Endothelial cell of umbilical vein (primary cell): ENCODE results near the genes GDA, ZFAND5 and ALDH1A1.

- PRO-cap: no peak
CAGE:
- cytosol, long polyA minus RNA: no peak
- cytosol, long polyA plus RNA: no peak
- long polyA plus RNA: no peak
- nucleus, long polyA minus RNA: no peak
- nucleus, long polyA plus RNA: no peak
Measured at GRCh38 chr9:72128549-72128939, 20.7 kb upstream of the GDA start.

DNA sequence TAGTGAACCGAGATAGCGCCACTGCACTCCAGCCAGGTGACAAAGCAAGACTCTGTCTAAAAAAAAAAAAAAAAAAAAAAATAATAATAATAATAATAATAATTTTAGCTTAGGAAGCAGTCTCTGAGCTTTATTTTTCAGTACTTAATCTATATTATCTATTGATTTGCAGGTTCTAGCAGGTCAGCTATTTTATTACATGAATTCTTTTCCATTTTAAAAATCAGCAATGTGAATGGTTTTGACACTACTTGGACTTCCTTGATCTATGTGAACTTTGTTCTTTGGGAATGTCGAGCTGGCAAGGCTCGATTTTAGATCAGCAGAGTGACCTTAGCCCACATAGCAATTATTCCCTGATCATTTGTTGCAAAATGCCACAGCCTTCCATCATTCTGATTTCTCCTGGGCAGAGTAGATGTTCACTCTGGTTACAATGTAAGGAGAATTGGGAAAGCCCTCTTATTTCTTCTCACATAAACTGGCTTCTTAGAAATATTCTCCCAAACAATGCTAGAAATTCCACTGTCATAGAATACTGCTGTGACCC, 15.9 kb upstream of the GDA start:
- PRO-cap: no peak
CAGE:
- cytosol, long polyA minus RNA: no peak
- cytosol, long polyA plus RNA: no peak
- long polyA plus RNA: no peak
- nucleus, long polyA minus RNA: no peak
- nucleus, long polyA plus RNA: no peak

- PRO-cap: no peak
CAGE:
- cytosol, long polyA minus RNA: no peak
- cytosol, long polyA plus RNA: no peak
- long polyA plus RNA: no peak
- nucleus, long polyA minus RNA: no peak
- nucleus, long polyA plus RNA: no peak
Measured at GRCh38 chr9:72149117-72150157, at the start of gene GDA. Gene GDA, plus strand, starts transcription at chr9:72149440.

DNA sequence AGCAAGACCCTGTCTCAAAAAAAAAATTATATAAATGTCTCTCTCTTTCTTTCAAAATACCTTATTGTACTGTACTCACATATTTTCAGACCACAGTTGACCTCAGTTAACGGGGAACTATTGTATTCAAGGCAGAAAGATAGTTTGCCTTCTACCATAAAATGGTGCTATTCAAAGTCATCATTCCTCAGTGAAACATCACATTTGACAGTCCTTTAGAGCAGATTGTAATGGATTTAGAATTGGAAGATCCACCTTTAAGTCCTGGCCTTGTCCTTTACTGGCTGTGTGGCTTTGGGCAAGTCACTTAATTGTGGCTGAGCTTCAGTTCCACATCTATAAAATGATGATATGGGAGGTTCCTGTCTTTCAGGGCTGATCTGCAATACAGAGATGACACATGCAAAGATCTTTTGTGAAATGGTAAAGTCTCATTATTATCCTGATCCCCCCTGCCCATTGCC, 58.4 kb downstream of the ZFAND5 start:
- PRO-cap: no peak
CAGE:
- cytosol, long polyA minus RNA: no peak
- cytosol, long polyA plus RNA: no peak
- long polyA plus RNA: no peak
- nucleus, long polyA minus RNA: no peak
- nucleus, long polyA plus RNA: no peak

GRCh38 chr9:72349359-72349778, 15.6 kb downstream of the ZFAND5 start:
- PRO-cap: no peak
CAGE:
- cytosol, long polyA minus RNA: no peak
- cytosol, long polyA plus RNA: no peak
- long polyA plus RNA: no peak
- nucleus, long polyA minus RNA: no peak
- nucleus, long polyA plus RNA: no peak

DNA sequence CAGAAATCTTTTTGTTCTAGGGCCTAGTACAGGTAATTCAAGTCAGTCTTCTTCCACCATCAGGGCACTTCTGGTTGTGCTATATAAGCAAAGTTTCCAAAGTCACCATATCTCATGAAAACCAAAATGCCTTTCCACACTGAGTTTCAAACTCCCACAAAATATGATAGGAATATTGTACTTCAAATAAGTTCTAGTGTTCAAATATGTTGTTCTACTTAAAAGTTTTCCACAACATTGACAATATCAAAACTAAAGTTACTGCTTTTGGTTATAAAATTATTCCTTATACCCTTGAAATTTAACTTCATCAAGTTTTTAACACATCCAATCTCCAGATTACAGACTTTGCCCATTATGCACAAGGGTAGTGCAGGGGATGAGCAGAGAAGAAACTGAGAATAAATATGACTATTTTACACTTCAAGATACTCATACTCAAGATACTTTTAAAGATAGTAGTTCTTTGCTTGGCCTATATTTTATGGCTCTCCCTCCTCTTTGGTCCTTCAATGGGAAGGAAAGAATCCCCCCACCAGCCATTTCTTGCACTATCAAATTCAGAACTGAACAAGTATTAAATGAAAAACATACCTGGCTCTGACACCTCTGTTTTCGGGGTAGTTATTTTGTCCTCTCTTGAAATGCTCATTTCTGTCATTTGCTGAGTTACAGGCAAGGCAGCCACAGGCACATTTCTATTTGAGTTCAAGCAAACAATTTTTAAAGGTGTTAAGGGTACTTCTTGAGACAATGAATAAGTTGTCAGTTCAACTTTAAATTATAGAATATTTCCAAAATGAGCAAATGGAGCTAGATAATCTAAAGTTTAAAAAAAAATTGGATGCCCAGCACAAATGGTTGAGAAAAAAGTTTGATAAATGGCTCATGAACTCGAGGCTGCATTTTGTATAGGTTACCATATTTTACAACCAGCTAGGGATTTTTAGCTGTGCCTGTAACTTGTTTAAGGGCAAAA, 5.9 kb downstream of the ZFAND5 start:
- PRO-cap: no peak
CAGE:
- cytosol, long polyA minus RNA: no peak
- cytosol, long polyA plus RNA: no peak
- long polyA plus RNA: no peak
- nucleus, long polyA minus RNA: no peak
- nucleus, long polyA plus RNA: no peak

- PRO-cap: no peak
CAGE:
- cytosol, long polyA minus RNA: no peak
- cytosol, long polyA plus RNA: no peak
- long polyA plus RNA: no peak
- nucleus, long polyA minus RNA: no peak
- nucleus, long polyA plus RNA: no peak
Measured at GRCh38 chr9:72359803-72360344, 5.1 kb downstream of the ZFAND5 start.

GRCh38 chr9:72365066-72365548, at the start of gene ZFAND5:
Gene ZFAND5, minus strand, starts transcription at chr9:72365208.
- PRO-cap: bidirectional peak, plus-strand start at chr9:72365423, minus-strand start at chr9:72365205
CAGE:
- cytosol, long polyA minus RNA: start-site peak on the minus strand at chr9:72365197-72365208, 97 reads
- cytosol, long polyA plus RNA: start-site peak on the minus strand at chr9:72365204-72365235, 546 and 626 reads in 2 replicates
- long polyA plus RNA: start-site peak on the minus strand at chr9:72365204-72365236, 401 and 409 reads in 2 replicates
- nucleus, long polyA minus RNA: start-site peak on the minus strand at chr9:72365180-72365208, 1,311 reads
- nucleus, long polyA plus RNA: start-site peak on the minus strand at chr9:72365204-72365217, 665 and 474 reads in 2 replicates

- PRO-cap: no peak
CAGE:
- cytosol, long polyA minus RNA: no peak
- cytosol, long polyA plus RNA: no peak
- long polyA plus RNA: no peak
- nucleus, long polyA minus RNA: no peak
- nucleus, long polyA plus RNA: no peak
Measured at GRCh38 chr9:72564490-72564939, 43.1 kb downstream of the TMC1 start.

DNA sequence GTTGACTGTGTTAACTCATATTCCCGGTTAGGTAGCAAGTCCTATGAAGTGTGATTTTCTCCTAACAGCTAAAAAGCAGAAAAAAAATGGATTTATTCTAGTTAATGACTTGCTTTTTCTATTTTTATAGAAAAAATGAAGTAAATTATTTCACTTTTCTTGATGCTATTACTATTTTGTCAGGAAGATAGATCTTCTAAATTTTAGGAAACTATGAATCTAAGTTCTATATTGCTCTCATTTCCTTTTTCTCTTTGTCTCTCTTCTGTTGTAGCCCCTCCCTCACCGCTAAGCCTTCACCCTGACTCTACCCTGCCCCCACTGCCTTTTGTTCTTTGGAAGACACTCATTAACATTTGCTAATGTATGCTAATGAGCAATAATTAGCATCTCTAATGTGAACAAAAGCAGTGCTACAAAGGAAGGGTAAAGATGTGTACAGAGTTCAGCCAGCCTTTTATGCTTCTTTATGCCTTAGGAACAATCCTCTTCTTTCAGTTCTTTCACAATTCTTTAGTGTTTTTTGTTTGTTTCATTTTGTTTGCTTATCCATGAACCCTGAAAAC, 159.1 kb downstream of the TMC1 start:
- PRO-cap: no peak
CAGE:
- cytosol, long polyA minus RNA: no peak
- cytosol, long polyA plus RNA: no peak
- long polyA plus RNA: no peak
- nucleus, long polyA minus RNA: no peak
- nucleus, long polyA plus RNA: no peak

DNA sequence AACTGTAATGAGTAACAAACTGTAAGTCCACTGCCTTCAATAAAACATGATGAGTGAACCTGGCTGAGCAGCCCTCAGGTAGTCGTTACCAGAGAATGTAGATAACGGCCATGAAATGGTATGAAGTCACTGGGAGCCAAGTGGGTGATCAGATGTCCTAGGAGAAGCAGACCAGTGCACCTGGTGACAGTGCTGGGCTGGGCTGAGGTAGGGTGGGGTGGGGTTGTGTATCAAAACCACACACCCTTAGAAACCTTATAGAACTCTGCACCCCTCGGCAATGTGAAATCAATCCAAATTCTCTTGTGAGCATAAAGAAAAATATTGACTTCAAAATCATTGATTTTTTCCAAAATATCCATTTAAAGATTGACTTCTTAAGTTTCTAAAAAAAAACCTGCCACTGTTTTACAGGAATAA, 203.5 kb downstream of the ALDH1A1 start:
- PRO-cap: no peak
CAGE:
- cytosol, long polyA minus RNA: no peak
- cytosol, long polyA plus RNA: no peak
- long polyA plus RNA: no peak
- nucleus, long polyA minus RNA: no peak
- nucleus, long polyA plus RNA: no peak

- PRO-cap: no peak
CAGE:
- cytosol, long polyA minus RNA: no peak
- cytosol, long polyA plus RNA: no peak
- long polyA plus RNA: no peak
- nucleus, long polyA minus RNA: no peak
- nucleus, long polyA plus RNA: no peak
Measured at GRCh38 chr9:72923986-72924361, 28.9 kb downstream of the ALDH1A1 start.

- PRO-cap: unidirectional peak, minus-strand start at chr9:72953053
CAGE:
- cytosol, long polyA minus RNA: start-site peak on the minus strand at chr9:72953049-72953053, 762 reads
- cytosol, long polyA plus RNA: start-site peak on the minus strand at chr9:72953034-72953056, 5,862 and 7,469 reads in 2 replicates
- long polyA plus RNA: start-site peak on the minus strand at chr9:72953034-72953056, 7,283 and 11,078 reads in 2 replicates
- nucleus, long polyA minus RNA: start-site peak on the minus strand at chr9:72953034-72953051, 635 reads
- nucleus, long polyA plus RNA: start-site peak on the minus strand at chr9:72953039-72953055, 6,083 and 138 reads in 2 replicates
Measured at GRCh38 chr9:72952762-72953495, at the start of gene ALDH1A1. Gene ALDH1A1, minus strand, starts transcription at chr9:72953053.

- PRO-cap: no peak
CAGE:
- cytosol, long polyA minus RNA: no peak
- cytosol, long polyA plus RNA: no peak
- long polyA plus RNA: no peak
- nucleus, long polyA minus RNA: no peak
- nucleus, long polyA plus RNA: no peak
Measured at GRCh38 chr9:73010048-73010286, 57.1 kb upstream of the ALDH1A1 start.

- PRO-cap: bidirectional peak, plus-strand start at chr9:73154044, minus-strand start at chr9:73153975
CAGE:
- cytosol, long polyA minus RNA: no peak
- cytosol, long polyA plus RNA: no peak
- long polyA plus RNA: no peak
- nucleus, long polyA minus RNA: no peak
- nucleus, long polyA plus RNA: no peak
Measured at GRCh38 chr9:73153649-73154645, 2.3 kb downstream of the ANXA1 start.

GRCh38 chr9:73167903-73168915, 16.5 kb downstream of the ANXA1 start:
- PRO-cap: no peak
CAGE:
- cytosol, long polyA minus RNA: no peak
- cytosol, long polyA plus RNA: no peak
- long polyA plus RNA: no peak
- nucleus, long polyA minus RNA: no peak
- nucleus, long polyA plus RNA: no peak

GRCh38 chr9:73543704-73544243, 392.1 kb downstream of the ANXA1 start:
- PRO-cap: no peak
CAGE:
- cytosol, long polyA minus RNA: no peak
- cytosol, long polyA plus RNA: no peak
- long polyA plus RNA: no peak
- nucleus, long polyA minus RNA: no peak
- nucleus, long polyA plus RNA: no peak

DNA sequence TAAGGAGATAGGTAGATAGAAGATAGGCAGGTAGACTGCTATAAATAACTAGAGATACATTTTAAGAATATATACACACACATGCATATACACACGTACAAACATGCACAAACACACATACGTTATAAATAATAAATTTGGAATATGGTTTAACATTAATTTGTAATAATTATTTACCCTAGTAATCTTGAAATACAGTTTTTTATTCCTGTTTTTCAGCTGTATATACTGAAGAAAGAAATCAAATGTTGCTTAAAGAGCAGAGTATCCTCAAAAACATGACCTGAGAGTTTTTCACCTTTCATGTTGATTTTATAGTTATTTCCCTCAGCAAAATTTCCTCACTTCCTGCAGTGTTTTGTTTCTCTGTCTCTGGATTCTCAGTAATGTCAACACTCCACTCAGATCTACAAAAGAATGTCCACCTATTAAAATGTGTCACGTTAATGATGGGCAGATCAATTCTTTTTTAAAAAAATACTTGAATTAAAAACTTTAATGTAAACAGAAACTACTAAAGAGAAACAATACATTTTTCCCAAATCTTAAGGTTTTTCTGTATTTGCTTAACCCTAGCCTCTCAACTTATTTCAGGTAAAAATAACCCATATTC, 398.3 kb downstream of the ANXA1 start:
- PRO-cap: no peak
CAGE:
- cytosol, long polyA minus RNA: no peak
- cytosol, long polyA plus RNA: no peak
- long polyA plus RNA: no peak
- nucleus, long polyA minus RNA: no peak
- nucleus, long polyA plus RNA: no peak

GRCh38 chr9:74498883-74499244, 1.7 kb downstream of the RORB start:
- PRO-cap: no peak
CAGE:
- cytosol, long polyA minus RNA: no peak
- cytosol, long polyA plus RNA: no peak
- long polyA plus RNA: no peak
- nucleus, long polyA minus RNA: no peak
- nucleus, long polyA plus RNA: no peak

DNA sequence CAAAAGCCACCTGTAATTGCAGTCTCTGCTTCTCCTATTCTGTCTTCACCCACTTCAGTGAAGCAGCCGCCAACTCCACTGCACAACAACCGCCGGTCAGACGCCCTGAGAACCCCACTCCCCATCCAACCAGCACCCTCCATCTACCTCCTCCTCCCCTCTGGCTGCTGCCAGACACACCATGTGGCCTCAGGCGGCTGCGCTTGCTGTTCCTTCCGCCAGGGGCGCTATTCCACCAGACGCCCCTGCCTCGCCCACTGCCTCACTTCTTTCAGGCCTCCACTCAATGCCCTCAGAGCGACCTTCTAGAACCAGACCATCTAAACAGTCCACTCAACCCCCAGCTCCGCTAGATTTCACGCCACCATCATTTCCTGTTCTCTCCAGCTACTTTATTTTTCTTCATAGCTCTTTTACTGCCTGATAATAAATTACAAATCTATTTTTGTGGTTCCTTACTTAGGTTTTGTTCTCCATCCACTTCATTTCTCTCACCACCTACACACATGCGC, 116.8 kb downstream of the TRPM6 start:
- PRO-cap: no peak
CAGE:
- cytosol, long polyA minus RNA: no peak
- cytosol, long polyA plus RNA: no peak
- long polyA plus RNA: no peak
- nucleus, long polyA minus RNA: no peak
- nucleus, long polyA plus RNA: no peak